ENCODE measurements around a stretch of chr2.

DNA sequence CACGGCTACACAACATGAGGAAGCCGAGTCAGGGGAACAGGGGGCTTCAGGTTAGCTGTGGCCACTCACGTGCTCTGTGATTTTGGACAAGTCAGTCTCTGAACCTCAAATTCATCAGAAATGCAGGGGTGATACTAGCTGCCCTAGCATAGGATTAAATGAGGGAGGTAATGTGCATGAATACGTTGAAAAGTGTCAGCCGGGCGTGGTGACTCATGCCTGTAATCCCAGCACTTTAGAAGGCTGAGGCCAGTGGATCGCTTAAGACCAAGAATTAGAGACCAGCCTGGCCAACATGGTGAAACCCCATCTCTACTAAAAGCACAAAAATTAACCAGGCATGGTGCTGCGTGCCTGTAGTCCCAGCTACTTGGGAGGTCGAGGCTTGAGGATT, 69.0 kb downstream of the HNRNPLL start:
- PRO-cap, 6 experiments = no peak in any of the 6 experiments
- RAMPAGE, long total RNA, 2 experiments = no peak in any of the 2 experiments
- RRBS = no CpG with 5 or more reads among the region's 9 CpGs

DNA sequence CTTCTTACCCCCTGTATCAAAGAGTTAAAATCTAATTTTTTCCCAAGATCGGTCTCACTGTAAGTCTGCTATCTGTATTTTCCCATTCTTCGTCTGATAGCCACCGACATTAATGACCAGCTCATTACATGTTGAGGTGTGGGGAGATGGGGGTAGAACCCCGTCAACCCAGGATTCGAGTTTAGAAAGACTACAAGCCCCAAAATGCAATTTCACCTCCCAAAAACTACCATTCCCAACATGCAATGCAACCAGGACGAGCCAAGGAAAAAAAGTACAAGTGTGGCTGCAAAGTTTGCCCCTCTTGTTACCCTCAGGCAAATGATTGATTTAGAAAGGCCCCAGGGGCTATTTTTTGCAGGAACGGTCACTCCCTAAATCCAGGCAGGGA, 264 bp upstream of the GALM start:
- PRO-cap, 6 experiments = peak in 4 of 6 experiments; most common minus-strand start position 183 of the sequence (in 3)
- RAMPAGE, long total RNA, 2 experiments = no peak in any of the 2 experiments
- RRBS = no CpG with 5 or more reads among the region's 7 CpGs

GRCh38 chr2:38702562-38702848, 36.6 kb downstream of the GALM start:
- PRO-cap, 6 experiments = no peak in any of the 6 experiments
- RAMPAGE, long total RNA, 2 experiments = no peak in any of the 2 experiments
- RRBS = no CpG with 5 or more reads among the region's 1 CpG

- PRO-cap, 6 experiments = peak in 2 of 6 experiments; most common plus-strand start chr2:38737602 (in 2); most common minus-strand start chr2:38737458 (in 1)
- RAMPAGE, long total RNA, 2 experiments = no peak in any of the 2 experiments
- RRBS = no CpG with 5 or more reads among the region's 10 CpGs
These were observed 13.6 kb downstream of the SRSF7 start for GRCh38 chr2:38737246-38738192.

- PRO-cap, 6 experiments = no peak in any of the 6 experiments
- RAMPAGE, long total RNA, 2 experiments = no peak in any of the 2 experiments
- RRBS = no CpG with 5 or more reads among the region's 10 CpGs
These were observed 48.1 kb downstream of the DHX57 start for GRCh38 chr2:38827476-38828131.

- PRO-cap, 6 experiments = no peak in any of the 6 experiments
- RAMPAGE, long total RNA, 2 experiments = no peak in any of the 2 experiments
- RRBS = no CpG with 5 or more reads among the region's 13 CpGs
These were observed 8.3 kb downstream of the SOS1 start for GRCh38 chr2:39112126-39113345.

GRCh38 chr2:39121558-39121911, 684 bp upstream of the SOS1 start:
- PRO-cap, 6 experiments = no peak in any of the 6 experiments
- RAMPAGE, long total RNA, 2 experiments = no peak in any of the 2 experiments
- RRBS = no CpG with 5 or more reads among the region's 4 CpGs

- PRO-cap, 6 experiments = no peak in any of the 6 experiments
- RAMPAGE, long total RNA, 2 experiments = no peak in any of the 2 experiments
- RRBS = no CpG with 5 or more reads among the region's 1 CpG
These were observed 7.9 kb upstream of the SOS1 start for GRCh38 chr2:39128751-39129107.

GRCh38 chr2:39229996-39230195, 109.0 kb upstream of the SOS1 start:
- PRO-cap, 6 experiments = no peak in any of the 6 experiments
- RAMPAGE, long total RNA, 2 experiments = no peak in any of the 2 experiments
- RRBS = no CpG with 5 or more reads among the region's 1 CpG

DNA sequence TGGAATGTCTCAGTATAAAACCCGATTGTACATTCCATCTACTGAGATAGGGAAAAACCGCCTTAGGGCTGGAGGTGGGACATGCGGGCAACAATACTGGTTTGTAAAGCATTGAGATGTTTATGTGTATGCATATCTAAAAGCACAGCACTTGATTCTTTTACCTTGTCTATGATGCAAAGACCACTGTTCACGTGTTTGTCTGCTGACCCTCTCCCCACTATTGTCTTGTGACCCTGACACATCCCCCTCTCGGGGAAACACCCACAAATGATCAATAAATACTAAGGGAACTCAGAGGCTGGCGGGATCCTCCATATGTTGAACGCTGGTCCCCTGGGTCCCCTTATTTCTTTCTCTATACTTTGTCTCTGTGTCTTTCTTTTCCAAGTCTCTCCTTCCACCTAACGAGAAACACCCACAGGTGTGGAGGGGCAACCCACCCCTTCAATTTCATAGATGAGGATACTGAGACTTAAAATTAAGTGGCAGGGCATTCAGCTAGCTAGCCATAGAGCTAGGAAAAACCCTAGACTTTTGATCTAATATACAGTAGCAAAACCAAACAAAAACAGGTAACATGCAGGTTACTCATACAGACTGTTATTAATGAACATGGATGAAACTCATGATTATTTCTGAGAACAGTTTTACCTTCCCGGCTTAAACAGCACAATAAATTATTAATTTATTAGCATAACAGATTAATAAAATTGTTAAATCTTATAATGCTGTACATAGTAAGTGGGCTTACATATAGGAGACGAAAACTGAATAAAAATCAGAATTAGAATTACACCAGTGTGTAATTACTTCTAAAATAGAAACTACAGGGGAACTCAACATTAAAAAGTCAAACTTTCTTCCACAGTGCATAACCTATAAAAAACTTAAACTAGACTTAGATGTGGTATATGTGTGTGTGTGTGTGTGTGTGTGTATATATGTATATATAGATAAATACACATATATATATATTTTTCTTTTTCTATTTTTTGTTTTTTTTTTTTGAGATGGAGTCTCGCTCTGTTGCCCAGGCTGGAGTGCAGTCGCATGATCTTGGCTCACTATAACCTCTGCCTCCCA, 115.1 kb downstream of the MAP4K3 start:
- PRO-cap, 6 experiments = no peak in any of the 6 experiments
- RAMPAGE, long total RNA, 2 experiments = no peak in any of the 2 experiments
- RRBS = no CpG with 5 or more reads among the region's 12 CpGs

- PRO-cap, 6 experiments = no peak in any of the 6 experiments
- RAMPAGE, long total RNA, 2 experiments = no peak in any of the 2 experiments
- RRBS = no CpG with 5 or more reads among the region's 2 CpGs
These were observed 165.3 kb upstream of the THUMPD2 start for GRCh38 chr2:39944314-39944710.

GRCh38 chr2:40220676-40221090, 231.2 kb downstream of the SLC8A1 start:
- PRO-cap, 6 experiments = no peak in any of the 6 experiments
- RAMPAGE, long total RNA, 2 experiments = no peak in any of the 2 experiments
- RRBS = no CpG with 5 or more reads among the region's 1 CpG

GRCh38 chr2:40429127-40430199, 22.4 kb downstream of the SLC8A1 start:
- PRO-cap, 6 experiments = no peak in any of the 6 experiments
- RAMPAGE, long total RNA, 2 experiments = start-site peak on the minus strand in 2 of 2 experiments, at chr2:40429323-40429752 at its widest, 75 to 405 reads per replicate
- RRBS = no CpG with 5 or more reads among the region's 12 CpGs

- PRO-cap, 6 experiments = no peak in any of the 6 experiments
- RAMPAGE, long total RNA, 2 experiments = no peak in any of the 2 experiments
- RRBS = no CpG with 5 or more reads among the region's 9 CpGs
These were observed 199.8 kb upstream of the PKDCC start for GRCh38 chr2:41847727-41848622.

- PRO-cap, 6 experiments = no peak in any of the 6 experiments
- RAMPAGE, long total RNA, 2 experiments = no peak in any of the 2 experiments
- RRBS = no CpG with 5 or more reads among the region's 8 CpGs
These were observed 187.7 kb upstream of the PKDCC start for GRCh38 chr2:41859835-41860760.

DNA sequence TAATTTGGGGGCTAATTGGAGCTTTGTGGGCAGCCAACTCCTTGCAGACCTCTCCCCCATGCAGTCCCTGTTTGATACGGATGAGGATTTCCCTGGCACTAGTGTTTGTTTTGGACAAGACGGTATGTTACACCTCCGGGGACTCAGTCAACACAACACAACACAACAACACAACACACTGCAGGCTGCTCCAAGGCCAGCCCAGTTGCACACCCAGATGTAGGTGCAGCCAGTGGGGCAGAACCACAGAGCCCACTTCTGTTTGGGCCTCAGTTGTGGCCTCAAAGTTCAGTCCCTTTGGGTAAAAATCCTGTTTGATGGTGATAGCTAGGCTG, 141.0 kb upstream of the PKDCC start:
- PRO-cap, 6 experiments = no peak in any of the 6 experiments
- RAMPAGE, long total RNA, 2 experiments = no peak in any of the 2 experiments
- RRBS = no CpG with 5 or more reads among the region's 3 CpGs

DNA sequence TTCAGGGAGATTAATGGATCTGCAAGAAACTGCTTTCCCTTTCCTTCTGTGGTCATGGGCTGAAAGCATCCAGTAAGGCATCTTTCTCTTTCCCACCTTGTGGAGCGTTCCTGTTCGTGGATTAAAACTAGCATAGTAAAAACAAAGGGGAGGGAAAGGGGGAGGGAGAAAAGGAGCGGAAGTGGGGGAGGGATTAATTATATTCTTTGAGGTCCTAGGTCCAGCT, 140.3 kb upstream of the PKDCC start:
- PRO-cap, 6 experiments = no peak in any of the 6 experiments
- RAMPAGE, long total RNA, 2 experiments = no peak in any of the 2 experiments
- RRBS = no CpG with 5 or more reads among the region's 3 CpGs

DNA sequence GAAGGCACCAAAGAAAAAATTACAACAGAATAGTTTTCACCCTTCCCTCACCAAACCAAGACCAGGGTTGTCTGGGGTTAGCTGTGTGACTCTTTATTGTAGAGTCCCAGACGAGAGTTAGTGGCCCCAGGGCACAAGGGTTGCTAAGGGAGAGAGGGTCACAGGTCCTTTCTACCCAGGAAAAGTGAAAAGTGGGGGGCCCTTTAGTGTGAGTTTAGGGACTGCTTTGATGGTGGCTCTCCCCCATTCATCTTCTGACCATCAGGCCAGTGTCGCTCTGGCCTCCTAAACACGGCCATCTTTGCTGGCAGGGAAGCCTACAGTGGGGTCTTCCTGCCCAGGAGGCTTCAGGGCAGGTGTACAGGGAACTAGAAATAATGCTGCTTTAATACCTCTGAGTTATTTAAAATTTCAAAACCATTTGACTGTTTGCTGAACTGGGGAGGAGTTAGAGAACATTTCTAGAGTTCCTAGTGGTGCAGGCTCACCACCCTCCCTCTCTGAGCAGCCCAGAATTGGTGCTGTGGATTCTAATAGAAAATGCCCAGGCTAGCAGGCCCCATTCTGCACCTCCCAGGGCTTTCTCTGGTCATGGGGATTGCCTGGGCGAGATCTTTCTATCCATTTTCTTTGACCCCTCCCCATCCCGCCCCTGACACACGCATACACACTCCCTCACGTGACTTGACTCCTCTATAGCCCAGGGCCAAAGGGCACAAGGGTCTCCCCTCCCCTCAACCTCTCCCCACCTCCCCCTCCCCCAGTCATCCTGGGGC, 3.0 kb downstream of the PKDCC start:
- PRO-cap, 6 experiments = peak in 4 of 6 experiments; most common plus-strand start position 103 of the sequence (in 1); most common minus-strand start position 587 of the sequence (in 2)
- RAMPAGE, long total RNA, 2 experiments = no peak in any of the 2 experiments
- RRBS = no CpG with 5 or more reads among the region's 7 CpGs

- PRO-cap, 6 experiments = no peak in any of the 6 experiments
- RAMPAGE, long total RNA, 2 experiments = no peak in any of the 2 experiments
- RRBS = no CpG with 5 or more reads among the region's 1 CpG
These were observed 2.5 kb downstream of the EML4 start for GRCh38 chr2:42171603-42172053.

DNA sequence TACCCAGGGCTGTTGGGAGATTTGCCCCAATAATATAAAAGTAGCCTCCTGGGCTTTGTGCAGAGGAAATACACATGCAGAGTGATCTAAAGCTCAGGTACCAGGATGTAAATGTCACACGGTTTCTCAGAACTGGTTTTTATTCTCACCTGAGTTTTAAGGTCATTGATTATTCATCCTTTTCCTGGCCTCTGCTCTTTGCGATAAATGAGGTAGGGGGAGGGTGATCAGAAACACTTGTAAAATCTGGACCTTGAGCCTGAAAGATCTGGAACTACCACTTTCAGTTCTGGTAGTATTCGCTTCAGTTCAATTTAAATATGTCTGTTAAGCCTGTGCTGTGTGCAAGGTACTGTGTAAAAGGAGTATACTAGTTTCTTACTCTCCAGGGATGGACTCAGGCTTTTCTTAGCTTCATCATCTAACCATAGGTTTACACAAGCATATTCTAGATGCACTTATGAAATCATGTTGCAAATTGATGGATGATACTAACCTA, 935 bp upstream of the COX7A2L start:
- PRO-cap, 6 experiments = no peak in any of the 6 experiments
- RAMPAGE, long total RNA, 2 experiments = no peak in any of the 2 experiments
- RRBS = no CpG with 5 or more reads among the region's 3 CpGs

Measured in heart left ventricle (tissue), 7 donors.